ENCODE results near the genes EVL and SLC25A47.

DNA sequence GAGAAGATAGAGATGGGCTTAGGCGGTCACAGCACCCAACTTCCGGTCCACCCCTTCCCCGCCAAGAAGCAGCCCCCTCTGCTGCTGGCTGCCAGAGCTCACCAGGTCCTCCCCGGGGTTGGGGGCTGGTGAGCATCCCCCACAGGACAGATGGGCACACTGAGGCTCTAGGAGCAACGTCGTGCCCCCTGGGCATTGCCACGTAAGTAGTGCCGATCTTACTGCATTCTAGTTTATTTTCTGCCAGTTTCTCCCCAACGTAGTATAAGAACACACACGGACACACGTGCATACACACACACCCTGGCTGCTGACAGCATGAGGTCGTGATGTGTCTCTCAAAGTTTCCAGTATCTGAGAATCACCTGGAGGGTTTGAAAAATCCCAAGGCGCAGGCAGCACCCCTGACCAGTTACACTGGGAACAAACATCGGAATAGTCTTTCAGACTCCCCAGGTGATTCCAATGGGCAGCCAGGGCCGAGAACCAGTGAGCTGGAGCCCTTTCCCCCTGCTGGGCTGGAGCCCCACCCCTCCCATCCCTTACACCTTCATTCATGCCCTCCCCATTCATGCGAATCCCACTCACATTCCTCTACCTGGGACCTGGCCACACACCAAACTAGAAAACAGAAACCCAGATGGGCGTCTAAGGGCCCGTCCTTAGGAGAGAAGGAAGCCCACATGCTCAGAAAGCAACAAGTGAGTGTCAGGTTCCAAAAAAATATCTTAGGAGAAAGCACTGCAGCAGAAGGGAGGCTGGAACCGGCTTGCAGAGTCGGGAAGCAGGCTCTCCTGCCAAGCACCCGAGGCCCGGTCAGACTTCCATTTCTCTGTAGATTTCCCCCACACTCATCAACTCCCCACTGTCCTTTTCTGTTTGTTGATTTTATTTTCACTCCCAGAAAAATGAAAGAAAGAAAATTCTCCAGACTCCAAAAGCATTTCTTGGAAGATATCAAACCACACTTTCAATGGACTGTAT, 13.8 kb downstream of the BCL11B start:
- PRO-cap: no peak
- RAMPAGE, long total RNA, 3 experiments: no peak in any of the 3 experiments

DNA sequence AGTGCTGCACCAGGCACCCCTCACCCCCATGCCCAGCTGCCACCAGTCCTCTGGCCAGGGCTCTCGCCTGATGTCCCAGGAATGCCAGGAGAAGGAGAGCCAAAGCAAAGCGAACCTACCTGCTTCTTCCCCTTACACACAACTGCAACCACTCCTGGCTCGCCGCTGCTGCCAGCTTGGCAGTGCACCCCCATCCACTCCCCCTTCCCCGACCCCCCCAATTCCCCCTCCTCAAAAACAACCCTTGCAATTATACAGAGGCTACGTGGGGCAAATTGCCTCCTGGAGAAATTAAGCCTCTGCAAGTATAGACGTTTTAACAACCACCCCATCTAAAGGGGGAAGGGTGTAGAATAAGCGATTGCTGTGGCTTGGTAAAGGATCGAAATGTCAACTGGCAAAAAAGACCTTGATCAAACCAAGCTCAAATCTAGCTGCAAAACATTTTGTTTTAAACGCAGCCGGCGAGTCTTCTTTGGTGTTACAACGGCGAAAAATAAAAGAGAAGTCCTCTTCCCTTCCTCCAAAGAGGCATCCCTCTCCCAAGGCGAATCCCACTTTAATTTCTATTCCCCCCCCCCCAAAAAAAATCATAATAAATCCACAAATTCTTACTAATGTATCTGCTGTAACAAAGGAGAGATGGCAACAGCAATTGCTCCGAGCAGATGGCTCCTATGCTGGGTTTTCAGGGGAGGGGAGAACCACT, 2.9 kb downstream of the BCL11B start:
- PRO-cap: no peak
- RAMPAGE, long total RNA, 3 experiments: no peak in any of the 3 experiments

DNA sequence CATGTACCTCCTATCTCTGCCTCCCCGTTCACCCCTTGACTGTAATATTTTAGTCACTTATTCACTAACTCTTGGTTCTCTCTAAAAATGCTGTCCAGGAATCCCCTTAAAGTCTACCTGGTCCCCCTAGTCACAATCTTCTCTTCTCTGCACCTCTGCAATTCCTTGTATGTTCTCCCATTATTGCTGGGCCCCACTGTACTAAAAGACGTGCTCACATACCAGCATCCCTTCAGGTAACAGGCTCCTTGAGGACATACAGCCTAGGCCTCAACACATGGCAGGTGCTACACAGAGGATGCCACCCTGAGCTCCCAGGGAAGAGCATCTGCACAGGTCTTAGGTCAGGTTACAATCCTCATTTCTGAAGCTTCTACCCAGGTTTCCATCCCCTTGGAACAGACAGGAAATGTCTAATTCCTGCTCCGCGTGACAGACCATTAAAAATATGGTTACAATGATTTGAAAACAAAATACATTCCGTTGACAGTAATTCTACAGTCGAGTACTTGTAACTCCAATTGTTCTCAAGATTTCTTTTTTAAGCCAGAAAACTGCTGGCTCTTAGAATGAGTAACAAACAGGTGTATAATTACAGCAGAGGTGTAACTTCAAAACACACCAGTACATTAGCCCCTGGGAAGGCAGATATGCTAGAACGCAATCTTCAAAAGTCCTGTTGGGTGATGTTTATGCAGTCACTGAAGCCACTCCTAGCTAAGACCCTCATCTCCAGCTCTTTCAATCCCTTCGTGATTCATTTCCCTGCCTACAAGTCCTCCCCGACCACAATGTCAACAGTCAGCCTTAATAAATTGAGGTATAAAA, 11.8 kb downstream of the SETD3 start:
- PRO-cap: no peak
- RAMPAGE, long total RNA, 3 experiments: no peak in any of the 3 experiments

DNA sequence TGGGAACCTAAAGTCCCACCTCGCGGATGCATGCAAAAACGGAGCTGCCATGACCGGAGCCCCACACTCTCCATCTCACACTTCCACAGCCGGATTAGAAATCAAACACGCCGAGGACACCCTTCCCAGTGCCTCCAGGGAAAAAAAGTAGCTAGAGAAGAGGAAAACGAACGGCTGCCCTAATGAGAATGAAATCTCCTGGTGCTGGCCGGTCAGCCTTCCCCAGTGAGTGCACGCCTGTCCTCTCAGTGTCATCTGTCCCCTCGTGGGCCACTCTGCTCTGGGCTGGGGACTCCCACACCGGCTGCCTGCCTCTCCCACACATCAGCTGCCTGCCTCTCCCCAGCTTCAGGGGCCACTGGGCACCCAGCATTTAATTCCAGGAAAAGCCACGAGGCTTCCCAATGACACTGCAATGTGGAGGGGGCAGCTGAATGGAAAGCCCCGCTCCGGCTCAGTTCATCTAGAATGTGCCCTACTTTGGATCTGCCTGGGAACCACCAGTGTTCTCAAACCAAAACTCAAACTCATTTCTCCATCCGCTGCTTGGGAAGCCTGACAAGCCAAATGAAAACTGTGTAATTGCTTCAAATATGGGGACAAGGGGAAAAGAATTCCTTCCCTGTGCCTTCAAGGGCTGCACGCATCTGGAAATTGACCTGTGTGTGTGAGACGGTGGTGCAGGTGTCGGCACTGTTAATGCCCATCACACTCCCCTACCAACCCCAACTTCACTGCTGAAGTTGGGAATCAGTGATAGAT, 58.9 kb downstream of the CCDC85C start:
- PRO-cap: no peak
- RAMPAGE, long total RNA, 3 experiments: no peak in any of the 3 experiments

DNA sequence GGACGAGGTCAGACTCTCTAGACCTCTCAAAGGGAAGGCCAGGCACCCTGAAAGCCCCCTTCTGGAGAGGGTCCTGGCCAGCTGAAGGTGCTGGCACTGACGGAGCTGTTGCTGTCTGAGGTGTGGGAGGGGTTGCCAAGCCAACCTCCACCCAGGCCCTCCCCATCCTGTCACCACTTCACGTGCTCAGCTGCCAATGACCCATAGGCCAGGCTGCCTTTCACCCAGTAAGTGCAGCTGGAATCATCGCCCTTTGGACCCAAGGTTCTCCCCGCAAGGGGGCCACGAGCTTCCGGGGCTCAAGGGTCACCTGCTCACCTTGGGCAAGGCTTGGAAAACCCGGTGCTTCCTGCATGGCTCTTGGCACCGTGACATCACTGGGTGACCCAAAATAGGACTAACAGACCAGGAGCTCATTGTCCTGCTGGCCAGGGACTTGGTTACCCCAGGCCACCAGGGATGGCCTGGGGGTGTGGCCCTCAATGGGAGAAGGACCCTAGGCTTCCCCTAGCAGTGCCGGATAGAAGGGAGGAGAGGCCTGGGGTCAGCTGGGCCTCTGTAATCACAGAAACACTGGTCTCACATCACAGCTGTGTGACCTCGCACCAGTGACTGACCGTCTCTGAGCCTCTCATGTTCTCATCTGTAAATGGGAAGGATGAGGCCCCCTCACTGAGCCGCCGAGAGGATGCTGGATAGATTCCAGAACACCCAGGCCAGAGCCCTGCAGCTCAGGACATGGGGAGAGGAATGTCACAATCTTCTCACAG, 51.3 kb downstream of the CCDC85C start:
- PRO-cap: no peak
- RAMPAGE, long total RNA, 3 experiments: no peak in any of the 3 experiments

GRCh38 chr14:99612039-99612631, 8.1 kb upstream of the CCDC85C start:
- PRO-cap: no peak
- RAMPAGE, long total RNA, 3 experiments: no peak in any of the 3 experiments

GRCh38 chr14:99664133-99664946, 19.4 kb downstream of the HHIPL1 start:
- PRO-cap: no peak
- RAMPAGE, long total RNA, 3 experiments: no peak in any of the 3 experiments

GRCh38 chr14:99736943-99737427, 52.9 kb downstream of the CYP46A1 start:
- PRO-cap: no peak
- RAMPAGE, long total RNA, 3 experiments: no peak in any of the 3 experiments

DNA sequence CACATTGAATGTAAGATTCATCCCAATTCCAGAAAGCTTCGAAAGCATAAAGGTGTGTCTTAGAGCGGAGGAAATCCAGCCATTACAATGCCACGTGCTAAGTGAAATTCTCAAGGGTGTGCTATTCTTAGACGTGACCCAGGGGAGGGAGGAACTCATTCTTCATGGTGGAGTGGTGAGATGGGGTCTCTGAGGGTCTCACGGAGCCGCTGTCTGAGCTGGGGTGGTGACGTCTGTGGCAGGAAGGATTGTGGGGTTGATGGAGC, 25.1 kb upstream of the EML1 start:
- PRO-cap: no peak
- RAMPAGE, long total RNA, 3 experiments: no peak in any of the 3 experiments

- PRO-cap: no peak
- RAMPAGE, long total RNA, 3 experiments: no peak in any of the 3 experiments
Measured at GRCh38 chr14:99792630-99792939, 628 bp upstream of the EML1 start.

- PRO-cap: no peak
- RAMPAGE, long total RNA, 3 experiments: no peak in any of the 3 experiments
Measured at GRCh38 chr14:100022676-100023449, 42.4 kb upstream of the EVL start.

DNA sequence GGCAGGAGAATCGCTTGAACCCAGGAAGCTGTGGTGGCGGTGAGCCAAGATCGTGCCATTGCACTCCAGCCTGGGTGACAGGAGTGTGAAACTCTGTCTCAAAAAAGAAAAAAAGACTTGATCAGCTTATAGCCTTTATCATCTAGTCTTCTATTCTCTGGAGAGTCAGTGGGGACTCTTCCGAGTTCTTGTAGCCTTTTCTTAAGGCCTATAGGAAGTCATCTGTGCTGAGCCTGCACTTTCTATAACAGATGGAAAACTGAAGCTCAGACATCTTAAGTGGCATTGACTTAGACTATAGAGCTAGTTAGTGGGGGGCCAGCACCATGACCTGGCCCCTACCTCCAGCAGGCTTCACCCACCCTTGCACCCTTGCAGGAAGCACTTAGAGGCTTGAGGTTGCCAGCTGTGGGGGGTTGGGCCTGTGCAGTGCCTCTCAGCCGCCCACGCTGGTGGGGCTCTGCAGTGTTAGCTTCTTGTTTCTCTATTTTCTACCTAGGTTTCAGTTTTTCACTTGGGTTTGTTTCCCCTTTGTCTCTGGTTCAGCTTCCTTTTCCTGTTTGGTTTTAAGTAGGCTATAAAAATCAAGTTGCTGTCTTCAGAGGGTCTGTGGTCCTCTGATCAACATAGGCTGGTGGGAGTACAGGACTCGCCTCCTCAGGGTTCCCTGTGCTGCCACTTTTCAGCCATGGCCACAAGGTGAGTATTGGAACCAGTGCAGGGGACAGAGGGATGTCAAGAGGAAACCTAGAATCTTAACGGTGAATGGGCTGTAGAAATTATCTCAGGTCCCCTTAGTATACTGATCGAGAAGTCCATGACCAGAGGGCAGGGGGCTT, at the start of gene EVL:
Gene EVL, plus strand, starts transcription at position 610 of the 839 bp plus-strand sequence.
- PRO-cap: no peak
- RAMPAGE, long total RNA, 3 experiments: no peak in any of the 3 experiments

DNA sequence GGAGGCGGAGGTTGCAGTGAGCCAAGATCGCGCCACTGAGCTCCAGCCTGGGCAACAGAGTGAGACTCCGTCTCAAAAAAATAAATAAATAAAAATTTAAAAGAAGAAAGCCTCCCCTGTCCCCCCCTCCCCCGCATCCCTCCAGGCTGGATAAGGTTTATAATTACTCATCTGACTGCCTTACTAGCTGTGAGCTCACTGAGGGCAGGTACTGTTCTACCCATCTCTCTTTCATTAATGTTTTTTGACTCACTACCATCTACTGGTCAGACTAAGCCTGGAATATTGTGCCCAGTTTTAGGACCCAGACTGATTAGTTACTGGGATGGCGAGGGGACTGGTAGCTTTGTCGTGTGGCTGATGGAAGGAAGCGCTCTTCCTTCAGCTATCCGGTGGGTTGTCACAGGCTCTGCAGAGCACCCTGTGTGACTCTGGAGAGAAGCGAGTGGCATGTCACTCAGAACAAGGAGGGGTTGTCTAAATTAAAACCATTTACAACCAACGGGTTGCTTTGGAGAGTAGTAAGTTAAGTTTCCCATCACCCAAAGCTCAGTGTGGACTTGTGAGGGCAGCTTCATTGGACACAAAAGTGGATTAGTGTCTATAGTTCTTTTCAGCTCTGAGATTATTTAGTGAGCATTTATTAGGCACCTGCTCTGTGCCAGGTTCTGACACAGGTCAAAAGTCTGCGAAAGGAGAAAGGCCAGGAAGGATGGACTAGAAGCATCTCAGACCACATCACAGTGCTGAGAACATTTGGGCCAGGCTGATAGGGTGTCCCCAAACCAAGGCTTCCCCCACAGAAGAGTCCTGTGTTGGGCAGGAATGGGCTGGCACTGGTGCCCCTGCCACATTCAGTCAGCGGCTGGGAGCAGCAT, 17.1 kb downstream of the EVL start:
- PRO-cap: no peak
- RAMPAGE, long total RNA, 3 experiments: no peak in any of the 3 experiments

DNA sequence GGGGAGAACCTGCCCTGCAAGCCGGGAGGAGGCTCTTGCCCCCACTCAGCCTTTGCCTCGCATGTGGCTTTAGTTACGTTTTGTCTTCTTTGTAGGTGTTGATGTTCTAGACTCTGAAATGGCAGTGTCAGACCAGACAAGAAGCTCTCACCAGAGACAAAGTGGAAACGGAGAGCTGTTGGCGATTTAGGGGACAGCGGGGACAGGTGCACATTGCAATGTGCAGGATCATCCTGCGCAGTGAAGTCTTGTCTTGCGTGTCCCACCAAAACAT, 40.6 kb downstream of the EVL start:
- PRO-cap: no peak
- RAMPAGE, long total RNA, 3 experiments: no peak in any of the 3 experiments

DNA sequence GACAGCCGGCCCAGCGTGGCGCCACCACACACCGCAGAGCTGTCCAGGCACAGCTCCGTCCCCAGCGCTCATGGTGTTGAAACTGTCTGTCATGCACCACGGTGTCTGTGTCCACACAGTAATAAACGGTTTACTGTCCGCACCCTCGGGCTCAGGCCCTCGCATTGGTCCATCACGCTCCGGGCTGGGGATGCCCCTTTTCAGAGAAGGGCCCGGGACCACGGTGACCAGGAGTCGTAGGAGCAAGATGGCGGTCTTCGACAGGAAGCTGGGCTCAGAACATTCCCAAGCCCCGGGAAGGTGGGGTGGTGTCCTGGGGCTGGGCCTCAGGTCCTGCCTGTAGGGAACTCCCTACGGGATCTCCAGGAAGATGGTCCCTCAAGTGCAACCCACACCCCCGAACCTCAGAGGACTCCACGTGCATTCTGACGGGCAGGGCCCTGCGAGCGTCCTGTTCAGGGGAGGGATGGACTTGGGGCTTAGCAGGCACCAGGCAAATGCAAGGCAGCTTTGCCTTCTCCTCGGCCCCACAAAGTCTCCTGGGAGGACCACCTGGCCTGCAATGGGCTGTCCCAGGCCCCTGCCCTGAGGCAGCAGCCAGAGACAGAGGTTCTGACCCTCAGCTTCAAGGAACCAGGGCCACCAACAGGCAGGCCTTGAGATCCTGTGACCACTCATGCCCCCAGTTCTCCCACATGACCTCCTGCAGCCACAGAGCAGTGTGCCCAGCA, 15.2 kb downstream of the DEGS2 start:
- PRO-cap: no peak
- RAMPAGE, long total RNA, 3 experiments: no peak in any of the 3 experiments

- PRO-cap: no peak
- RAMPAGE, long total RNA, 3 experiments: no peak in any of the 3 experiments
Measured at GRCh38 chr14:100158848-100159372, 535 bp downstream of the DEGS2 start.

DNA sequence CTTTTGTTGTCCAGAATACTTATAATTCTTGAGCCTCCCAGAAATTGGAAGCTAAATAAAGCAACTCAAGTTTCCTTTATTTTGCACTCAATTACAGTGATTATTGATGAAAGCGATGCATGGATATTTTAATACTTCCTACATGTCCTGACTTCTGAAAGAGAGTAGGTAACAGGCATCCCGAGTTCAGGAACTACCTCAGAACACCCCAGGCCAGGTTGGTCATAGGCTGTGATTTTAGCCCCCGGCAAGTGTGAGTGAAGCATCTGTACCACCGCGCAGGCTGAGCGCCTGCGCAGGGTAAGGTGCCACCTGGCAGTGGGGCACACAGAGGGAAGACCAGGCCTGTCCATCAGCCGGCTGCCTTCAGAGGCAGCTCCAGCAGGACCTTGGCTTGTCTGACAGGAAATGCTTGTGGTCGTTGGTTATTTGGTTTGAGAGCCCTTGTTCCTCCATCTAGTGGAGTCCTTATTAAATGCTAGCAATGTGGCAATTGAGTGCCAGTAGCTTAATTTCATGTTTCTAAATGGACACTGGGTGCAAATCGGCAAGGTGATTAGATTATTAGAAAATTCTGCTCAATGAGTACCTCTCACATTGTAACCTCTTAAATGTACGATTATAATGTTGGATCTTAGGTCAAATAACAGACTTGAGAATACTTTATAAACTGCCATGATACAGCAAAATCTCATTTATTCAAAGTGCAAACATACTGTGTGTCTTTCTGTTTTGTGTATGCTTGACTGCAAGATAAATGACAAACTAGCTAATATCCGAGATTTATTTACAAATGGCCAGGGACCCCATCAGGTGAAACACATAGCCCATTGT, 27.5 kb downstream of the SLC25A29 start:
- PRO-cap: no peak
- RAMPAGE, long total RNA, 3 experiments: no peak in any of the 3 experiments

- PRO-cap: no peak
- RAMPAGE, long total RNA, 3 experiments: no peak in any of the 3 experiments
Measured at GRCh38 chr14:100279345-100279951, 26.8 kb downstream of the SLC25A29 start.

GRCh38 chr14:100293991-100294580, 12.2 kb downstream of the SLC25A29 start:
- PRO-cap: no peak
- RAMPAGE, long total RNA, 3 experiments: no peak in any of the 3 experiments

DNA sequence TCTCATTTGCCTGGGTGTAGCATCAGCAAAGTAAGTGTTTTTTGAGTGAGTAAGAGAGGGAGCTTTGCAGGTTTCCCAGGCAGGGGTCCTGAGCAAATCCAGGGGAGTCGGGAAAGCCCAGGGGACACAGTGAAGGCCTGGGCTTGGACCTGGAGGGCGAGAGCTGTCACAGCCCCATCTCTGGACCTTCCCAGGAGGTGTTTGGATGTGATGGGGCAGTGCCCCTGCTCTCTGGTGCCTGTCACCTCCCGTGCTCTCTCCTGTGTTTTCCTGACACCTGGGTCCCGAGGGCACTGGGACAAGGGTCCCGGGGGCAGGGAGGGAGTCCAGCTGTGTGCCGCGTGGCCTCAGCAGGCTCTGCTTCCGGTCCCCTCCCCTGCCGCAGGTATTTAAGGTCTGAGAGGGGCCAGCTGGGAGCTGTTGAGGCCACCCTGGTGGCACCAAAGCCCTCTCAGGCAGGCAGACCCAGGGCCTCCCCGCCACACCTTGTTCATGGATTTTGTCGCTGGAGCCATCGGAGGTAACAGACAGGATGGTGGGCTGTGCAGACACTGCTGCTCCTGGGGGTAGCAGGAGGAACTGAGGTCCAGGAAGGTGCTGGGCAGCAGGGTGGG, at the start of gene SLC25A47:
Gene SLC25A47, plus strand, starts transcription at position 417 of the 614 bp plus-strand sequence.
- PRO-cap: no peak
- RAMPAGE, long total RNA, 3 experiments: no peak in any of the 3 experiments